Mesenteric fat pad (tissue), 1 donor: ENCODE results near the gene TTC32.

DNA sequence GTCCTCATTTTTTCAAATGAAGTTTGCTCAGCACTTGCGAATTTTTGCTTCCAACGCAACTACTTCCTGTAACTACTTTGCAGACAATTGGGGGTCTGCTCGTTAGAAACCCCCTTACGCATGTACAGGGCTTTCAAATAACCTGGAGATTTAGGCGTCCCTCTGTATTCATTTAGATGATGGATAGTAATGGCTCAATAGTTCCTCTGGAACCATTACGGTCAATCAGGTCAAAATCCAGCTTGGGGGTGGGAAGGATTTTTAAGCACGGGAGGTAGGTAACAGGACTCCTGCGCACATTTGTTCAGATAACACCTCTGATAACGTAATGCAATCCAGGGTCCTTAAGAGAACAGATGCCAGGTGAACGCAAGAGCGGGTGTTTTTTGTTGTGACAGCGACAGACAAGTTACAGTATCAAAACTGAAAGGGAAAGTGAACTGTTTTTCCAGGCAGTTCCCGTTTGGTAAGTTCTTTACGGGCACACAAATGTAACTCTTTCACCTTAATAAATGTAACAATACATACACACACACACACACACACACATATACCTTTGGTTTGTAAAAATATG is 3.7 kb upstream of the OSR1 start:
- PRO-cap: no peak

DNA sequence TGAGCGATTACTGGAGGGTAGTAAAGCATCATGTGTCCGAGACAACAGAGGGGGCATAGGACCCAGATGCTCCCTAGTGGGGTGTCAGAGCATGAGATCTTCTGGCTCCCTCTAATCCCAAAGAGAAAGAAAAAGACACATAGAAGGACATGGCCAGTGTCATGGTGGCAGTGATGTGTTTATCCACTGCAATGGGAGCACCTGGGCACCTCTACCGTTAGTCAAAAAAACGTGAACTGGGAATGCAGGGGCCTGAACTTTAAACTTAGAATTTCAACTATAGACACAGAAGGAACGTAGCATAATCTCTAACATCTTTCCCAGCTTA is 89.3 kb upstream of the OSR1 start:
- PRO-cap: no peak

DNA sequence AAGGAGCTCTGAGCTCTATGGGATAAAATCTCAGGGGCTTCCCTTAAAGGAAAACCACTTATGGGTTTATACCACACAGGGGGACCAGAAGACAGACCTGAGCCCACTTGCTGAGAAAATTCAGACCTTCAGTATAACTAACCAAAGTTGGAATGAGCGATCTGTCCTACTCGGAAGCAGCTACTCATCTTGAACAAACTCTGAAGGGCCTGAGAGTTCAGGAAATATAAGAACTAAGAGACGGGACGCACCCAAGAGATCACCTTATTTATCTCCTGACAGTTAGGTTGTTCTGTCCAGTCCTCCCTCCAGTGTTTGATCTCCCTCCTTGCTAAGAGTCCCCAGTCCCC is 239.1 kb upstream of the OSR1 start:
- PRO-cap: no peak

DNA sequence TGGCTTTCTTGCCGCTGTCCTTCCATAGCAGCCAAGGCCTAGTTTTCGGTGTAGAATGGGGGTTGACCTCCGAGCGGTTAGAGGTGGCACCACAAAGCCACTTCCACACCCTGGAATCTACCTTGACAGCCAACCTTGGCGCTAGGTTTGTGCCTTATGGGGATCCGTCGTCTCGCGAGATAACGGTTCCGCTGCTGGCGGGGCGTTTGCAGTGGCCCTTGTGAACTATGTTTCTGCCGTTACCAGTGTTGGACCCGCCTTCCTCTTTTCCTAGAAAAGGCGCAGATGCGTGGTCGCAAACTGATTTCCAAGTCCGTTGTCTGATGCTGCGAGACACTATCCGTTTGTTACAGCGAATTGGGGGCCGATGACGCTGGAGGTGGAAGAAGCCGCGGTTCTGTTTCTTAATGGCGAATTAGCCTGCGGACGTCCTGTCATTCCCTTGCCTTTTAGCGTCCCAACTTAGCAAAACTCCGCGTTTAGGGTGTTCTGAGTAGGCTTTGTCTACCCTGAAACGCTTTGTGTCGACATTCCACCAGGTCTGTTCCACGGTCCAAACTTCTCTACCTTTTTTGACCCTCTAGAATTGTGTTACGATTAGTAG is at the start of gene TTC32:
Gene TTC32, minus strand, starts transcription at position 155 of the 604 bp plus-strand sequence.
- PRO-cap: bidirectional peak, plus-strand start at position 303 of the sequence, minus-strand start at position 130 of the sequence

DNA sequence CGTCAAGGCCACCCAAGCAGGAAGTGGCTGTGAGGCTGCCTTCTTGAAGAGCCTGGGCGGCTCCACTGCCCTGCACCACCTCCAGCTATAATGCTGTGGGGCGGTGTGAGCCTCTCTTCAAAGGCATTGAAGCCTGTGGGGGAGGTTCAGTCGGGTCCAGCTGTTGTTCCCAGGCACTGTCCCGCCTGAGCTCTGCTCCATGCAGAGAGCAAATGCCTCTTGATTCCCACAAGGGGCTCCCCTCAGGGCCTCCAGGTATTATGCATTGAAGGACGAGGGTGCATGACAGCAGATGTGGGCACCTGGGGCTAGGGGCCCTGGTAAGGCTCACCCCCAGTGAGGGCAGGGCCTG is 29.5 kb upstream of the LAPTM4A start:
- PRO-cap: no peak

DNA sequence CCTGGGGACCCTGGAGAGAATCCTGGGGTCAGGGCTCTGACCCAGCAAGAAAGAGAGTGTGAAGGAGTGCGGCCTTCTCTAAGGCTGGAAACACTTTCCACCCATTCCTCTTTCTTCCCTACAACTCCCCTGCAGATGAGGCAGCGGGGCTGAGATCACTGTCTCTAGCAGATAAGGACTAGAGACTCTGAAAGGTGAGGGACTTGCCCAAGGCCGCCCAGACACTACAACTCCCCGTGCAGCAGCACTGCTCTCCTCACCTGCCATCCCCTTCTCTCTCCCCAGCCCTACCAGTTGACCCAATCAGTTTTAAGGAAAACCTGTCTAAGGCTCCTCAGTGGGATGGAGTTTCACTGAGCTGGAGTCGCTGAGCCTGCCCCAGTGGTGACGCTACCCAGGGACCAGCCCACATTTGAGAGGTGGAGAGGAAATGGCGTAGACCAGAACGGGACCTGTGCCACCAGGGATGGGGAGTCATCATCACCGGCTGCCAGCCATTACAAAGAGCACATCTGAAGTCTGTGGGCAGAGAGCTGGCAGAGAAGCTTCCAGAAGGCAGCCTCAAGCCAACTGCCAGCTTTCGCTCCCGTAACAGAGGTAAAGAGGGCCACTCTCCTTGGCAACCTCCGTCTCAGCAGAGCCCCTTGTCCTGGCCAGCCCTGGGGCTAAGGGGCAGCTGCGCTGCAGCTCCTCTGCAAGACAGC is 15.7 kb downstream of the SDC1 start:
- PRO-cap: no peak

DNA sequence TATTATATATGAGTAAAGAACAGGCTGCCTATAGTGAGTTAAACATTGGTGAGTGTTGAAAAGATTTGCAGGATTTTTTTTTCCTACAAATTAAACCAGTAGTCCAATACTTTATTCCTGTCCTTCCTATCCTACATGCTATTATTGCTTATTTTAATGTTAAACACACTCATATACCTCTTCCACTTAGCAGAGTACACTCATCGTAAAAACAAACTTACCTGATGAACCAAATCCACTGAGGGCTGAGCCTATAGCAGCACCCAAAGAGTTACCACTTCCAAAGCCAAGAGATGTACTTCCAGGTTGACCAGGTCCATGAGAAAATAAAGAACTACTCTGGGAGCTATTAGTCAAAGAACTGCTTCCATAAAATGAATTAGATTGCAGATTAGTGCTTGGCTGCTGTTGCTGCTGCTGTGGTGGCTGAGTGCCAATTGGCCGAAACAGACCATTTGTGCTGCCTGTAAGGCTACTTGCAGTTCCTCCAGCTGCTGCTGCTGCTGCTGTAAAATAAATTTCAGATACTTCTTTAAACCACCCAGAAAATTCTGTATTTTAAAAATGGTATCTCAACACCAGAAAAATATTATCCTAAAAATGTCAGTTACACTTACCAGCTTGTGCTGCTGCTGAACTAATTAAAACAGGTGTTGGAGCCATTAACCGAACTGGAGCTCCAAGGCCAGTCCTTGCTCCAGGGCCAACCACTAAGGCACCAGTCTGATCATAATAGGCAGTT is 58.0 kb upstream of the SDC1 start:
- PRO-cap: no peak

DNA sequence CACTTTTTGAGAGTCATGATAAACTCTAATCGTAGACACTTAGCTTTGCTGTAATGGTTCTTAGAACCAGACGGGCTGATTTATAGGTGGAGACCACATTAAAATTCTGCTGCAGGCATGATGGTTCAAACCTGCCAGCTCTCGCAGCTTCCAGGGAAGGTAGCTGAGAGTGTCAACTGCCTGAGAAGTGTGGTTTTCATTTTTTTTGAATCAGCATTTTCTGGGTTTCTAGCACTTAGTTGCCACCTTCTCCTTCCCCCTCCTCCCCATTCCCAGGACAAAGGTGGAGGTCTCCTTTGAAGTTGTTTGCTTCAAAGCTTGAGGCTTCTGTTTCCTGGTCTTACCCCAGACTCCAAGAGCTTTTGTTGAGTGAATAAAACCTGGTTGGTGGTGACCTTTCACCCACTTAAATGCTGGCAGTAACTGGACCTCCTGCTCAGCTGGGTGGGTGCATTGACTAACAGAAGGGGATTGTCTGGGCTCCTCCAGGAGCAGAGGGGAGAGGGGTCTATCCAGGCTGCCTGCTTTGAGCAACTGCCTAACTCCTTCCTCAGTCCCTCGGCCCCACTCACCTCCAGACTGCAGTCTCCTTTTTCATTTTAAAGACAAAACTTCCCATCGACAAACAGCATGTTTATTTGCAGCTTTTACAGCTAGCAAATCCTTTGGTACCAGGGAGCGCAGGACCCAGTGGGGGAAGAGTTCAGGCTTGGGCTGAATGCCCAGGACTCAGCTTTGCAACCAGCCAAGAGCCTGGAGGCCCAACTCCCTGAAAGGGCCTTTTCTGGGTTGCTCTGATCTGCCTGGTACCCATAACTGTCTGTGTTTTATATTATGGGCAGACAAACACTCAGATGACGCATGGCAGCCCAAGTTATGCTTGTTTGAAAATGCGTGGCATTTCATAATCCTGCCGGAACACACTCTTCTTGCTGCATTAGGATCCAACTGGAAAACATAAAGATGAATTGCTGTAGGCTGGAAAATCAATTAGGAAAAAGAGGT is 3.6 kb downstream of the RHOB start:
- PRO-cap: no peak

DNA sequence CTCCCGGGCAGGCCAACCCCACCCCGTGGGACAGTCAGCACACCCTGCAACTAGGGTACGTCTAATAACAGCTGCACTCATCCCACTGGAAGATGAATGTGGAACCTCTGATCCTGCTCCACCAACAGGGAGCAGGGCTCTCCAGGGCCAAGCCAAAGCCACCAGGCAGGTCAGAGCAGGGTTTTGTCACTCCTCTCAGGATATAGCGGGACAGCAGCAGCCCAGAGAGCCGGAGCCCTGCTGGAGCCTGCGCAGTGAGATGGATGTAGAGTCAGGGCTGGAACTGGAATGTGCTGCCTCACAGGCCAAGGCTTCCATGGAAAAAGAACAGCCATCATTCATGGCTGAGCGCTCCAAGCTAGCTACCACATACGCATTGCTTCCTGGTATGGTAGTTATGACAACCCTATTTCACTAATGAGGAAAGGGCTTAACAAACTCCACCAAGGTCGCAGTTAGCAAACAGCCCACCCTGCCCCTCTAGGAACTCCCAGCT is 85.3 kb downstream of the HS1BP3 start:
- PRO-cap: no peak

- PRO-cap: no peak
Measured at GRCh38 chr2:20574495-20575494, 76.1 kb downstream of the HS1BP3 start.

DNA sequence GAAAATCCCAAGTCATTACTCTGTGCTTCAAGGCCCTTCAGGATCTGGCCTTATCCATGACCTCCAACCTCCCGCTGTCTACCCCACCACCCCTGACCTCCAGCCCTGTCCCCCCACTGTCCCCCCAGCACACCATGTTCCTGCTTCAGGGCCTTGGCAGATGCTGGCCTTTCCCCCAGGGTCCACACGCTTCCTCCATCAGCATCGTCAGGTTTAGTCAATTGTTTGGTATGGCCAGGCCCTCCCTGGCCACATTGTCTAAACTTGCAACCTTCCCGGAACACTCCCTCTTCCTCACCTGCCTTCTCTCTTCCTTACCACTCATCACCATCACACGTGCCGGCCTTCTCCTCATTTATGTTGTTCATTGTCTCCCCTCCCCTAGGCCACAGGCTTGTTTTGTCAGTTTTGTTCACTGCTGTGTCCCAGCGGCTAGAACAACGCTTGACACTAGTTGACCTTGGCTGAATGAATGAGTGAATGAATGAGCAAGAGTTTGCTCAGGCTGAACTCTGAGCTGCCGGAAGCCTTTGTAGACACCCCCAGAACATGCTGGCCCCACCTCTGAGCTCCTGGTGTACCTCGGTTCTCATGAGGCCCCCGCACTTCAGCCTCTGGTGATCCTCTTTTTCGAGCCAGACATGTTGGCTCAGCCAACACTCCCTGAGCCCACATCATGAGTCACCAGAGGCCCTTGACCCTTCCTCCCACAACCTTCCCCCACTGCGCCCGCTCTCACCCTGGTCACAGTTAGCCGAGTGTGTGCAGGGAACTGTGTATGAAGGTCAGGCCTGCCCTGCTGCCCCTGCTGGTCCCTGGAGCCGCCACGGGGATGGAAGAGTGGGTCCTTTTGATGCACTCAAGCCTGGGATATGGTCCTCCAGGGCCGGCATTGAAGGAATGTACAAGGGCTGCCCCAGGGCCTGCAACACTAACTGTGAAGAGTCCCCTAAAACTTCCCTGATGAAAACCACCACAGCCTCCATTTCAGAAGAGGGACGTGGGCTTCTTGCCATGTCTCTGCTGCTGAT is 57.6 kb downstream of the HS1BP3 start:
- PRO-cap: no peak

DNA sequence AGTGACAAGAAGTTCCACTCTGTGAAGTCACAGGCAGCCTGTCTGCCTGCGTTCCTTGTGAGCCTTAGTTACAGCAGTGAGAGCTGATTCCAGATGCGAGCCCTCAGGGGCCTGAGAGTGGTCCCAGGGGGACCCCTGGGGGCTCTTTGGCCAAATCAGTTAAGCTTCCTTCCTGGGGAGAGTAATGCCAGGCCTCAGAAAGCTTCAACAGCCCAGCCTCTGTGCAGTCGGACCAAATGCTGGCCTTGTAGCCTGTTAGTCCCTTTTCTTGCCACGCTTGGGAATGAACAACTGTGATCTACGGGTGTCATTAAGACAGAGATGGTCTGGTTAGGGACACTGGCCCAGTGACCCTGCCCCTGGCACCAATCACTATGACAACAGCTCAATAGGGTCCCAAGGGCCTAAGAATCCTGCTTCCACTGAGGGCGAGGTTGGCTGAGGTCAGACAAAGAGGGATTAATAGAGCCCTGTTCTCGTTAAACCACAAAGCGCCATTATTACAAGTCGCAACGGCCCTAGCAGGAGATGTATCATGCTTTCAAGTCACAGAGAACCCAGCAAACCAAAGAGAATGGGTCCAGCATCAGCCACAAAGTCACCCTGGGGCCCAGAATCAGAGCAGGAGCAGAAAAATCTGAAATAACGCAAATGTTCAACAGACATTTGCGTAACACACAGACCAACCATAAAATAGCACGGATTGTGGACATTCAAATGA is 50.9 kb downstream of the HS1BP3 start:
- PRO-cap: no peak

GRCh38 chr2:20619179-20619924 is 31.5 kb downstream of the HS1BP3 start:
- PRO-cap: no peak

GRCh38 chr2:20625904-20626635 is 24.8 kb downstream of the HS1BP3 start:
- PRO-cap: no peak

- PRO-cap: no peak
Measured at GRCh38 chr2:20649412-20649825, 1.5 kb downstream of the HS1BP3 start.

DNA sequence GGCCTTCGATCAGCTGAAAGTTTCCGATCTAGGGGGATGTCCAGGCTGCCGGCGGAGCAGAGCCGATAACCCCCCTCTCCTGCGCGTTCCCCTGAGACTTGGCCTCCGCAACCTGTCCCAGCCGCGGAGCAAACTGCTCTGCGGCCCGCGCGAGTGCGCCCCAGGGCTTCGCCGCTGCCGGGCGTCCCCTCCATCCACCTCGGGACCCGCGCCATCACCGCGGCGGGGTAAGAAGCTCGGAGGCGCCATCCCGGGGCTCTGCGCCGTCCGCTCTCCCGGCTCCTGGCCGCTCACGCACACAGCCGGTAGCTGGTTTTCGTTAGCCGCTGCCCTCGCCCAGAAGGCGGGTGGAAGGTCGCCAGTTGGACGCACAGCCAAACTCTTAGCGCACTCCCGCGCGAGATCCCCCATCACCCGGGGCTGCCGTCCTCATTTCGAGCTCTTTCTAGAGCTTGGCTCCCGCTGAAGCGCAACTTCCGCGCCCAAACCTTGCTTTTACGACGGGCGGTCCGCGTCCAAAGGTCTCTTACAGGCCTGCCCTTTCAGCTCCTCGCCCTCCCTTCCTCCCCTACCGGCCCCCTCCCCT is 848 bp upstream of the GDF7 start:
- PRO-cap: no peak

- PRO-cap: no peak
Measured at GRCh38 chr2:20674949-20675436, 8.0 kb downstream of the GDF7 start.

DNA sequence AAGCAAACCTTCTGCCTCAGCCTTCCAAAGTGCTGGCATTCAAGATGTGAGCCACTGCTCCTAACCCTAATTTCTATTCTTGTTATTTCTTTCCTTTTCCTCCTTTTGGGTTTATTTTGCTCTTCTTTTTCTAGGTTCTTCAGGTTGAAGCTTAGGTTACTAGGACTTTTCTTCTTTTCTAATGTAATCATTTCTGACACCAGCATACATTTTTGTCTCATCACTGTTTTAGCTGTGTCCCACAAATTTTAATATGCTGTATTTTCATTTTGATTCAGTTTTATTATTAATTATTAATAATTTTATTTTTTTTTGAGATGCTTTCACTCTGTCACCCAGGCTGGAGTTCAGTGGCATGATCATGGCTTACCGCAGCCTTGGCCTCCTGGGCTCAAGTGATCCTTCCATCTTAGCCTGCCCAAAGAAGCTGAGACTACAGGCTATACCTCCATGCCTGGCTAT is 66.0 kb downstream of the GDF7 start:
- PRO-cap: no peak

DNA sequence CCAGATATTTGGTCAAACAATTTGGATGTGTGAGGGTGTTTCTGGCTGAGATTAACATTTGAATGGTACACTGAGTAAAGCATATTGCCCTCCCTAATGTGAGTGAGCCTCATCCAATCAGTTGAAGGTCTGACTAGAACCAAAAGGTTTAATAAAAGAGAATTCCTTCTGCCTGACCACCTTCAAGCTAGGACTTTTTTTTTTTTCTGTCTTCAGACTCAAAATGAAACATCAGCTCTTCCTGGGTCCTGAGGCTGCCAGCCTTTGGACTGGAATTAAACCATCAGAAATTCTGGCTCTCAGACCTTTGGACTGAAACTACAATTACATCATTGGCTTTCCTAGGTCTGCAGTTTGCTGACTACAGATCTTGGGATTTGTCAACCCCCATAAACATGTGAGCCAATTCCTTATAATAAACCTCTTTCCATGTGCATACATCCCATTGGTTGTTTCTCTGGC is 65.3 kb downstream of the LDAH start:
- PRO-cap: no peak

DNA sequence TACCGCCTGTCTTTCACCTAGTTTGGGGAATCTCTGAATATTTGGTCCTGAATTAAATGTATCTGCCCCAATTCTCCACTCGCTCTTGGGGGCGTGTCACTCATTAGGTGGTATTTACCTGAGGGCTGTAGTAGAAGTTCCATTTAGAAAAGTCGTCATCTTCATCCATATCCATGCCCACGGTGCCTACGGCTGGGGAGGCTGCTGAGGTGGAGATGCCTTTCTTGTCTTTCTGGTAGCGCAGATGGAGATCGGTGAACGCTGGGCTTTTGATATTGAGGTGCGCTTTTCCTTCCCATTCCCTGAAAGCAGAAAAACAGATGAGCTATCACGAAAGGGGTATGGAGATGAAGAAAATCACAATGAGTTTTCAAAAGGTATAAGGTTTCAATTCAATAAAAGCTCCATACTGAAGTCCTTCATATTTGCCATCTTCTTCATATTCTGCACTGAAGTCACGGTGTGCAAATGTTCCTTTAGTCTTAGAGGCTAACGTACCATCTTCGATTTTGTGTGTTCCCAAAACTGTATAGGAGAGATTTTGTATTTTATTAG is 39.6 kb downstream of the APOB start:
- PRO-cap: no peak